AG04449 (cell line): ENCODE measurements around the gene APCDD1L.

DNA sequence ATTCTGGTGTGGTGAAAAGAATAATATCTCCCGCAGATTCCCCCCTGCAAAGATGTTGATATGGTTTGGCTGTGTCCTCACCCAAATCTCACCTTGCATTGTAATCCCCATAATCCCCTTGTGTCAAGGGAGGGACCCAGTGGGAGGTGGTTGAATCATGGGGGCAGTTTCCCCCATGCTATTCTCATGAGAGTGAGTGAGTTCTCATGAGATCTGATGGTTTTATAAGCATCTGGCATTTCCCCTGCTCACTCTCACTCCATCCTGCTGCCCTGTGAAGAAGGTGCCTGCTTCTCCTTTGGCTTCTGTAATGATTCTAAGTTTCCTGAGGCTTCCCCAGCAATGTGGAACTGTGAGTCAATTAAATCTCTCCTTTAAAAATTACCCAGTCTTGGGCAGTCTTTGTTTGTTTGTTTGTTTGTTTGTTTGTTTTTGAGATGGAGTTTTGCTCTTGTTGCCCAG is 58.8 kb upstream of the PMEPA1 start:
- RRBS, result no CpG with 5 or more reads among the region's 1 CpG

- RRBS, result no CpG with 5 or more reads among the region's 6 CpGs
These were observed 200.1 kb upstream of the C20orf85 start for GRCh38 chr20:57950752-57950951.

GRCh38 chr20:57996457-57996739 is 154.3 kb upstream of the C20orf85 start:
- RRBS, result no CpG with 5 or more reads among the region's 3 CpGs

DNA sequence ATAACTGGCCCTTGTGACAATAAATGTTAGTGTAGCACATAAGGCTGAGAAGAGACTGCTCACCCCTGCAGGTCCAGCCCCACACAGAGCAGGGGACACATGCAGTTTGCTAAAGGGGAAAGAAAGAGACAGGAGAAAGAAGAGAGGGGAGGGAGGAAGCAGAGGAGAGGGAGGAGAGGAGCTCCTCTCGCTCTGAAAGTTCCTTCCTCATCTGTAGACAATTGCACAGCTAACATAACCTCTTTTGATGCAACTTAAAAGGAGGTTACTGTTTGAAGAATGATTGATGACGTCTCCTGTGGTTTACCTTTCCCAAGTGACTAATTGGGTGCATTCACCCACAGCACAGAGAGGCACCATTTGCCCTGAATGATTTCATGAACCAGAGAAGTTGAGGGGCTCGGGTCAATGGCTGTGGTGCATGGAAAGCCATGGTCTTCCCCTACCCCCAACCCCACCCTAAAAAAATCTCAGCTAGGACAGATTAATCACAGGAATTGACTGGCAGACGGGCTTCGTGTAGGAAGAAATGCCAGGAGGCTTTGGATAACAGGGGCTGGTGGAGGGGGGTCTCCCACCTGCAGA is 136.1 kb upstream of the C20orf85 start:
- RRBS, result no CpG with 5 or more reads among the region's 5 CpGs

DNA sequence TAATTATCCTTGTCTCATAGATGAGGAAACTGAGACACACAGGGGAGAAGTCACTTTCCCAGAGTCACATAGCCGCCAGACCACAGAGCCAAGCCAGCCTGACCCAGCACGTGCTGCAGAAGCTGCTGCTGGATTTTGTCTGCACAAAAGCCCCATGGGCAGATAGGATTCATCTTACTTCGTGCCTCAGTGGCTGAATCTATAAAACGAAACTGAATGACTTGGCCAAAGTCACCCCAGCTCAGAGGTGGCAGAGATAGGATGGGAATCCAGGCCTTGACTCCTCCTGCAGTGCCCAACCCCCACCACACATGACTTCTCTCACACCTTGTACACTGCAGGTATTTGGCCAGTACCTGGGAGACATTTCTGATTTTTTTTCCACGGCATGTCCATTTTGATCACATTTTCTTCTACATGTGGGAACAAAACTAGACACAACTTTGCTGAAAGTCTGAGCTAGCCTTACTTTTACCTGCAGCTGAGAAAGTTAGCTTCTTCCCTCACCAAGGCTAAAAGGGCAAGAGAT is 104.4 kb upstream of the C20orf85 start:
- RRBS, result no CpG with 5 or more reads among the region's 5 CpGs

- RRBS, result no CpG with 5 or more reads among the region's 4 CpGs
These were observed 53.0 kb upstream of the C20orf85 start for GRCh38 chr20:58097716-58098112.

- RRBS, result no CpG with 5 or more reads among the region's 13 CpGs
These were observed 10.1 kb downstream of the C20orf85 start for GRCh38 chr20:58160687-58161265.

DNA sequence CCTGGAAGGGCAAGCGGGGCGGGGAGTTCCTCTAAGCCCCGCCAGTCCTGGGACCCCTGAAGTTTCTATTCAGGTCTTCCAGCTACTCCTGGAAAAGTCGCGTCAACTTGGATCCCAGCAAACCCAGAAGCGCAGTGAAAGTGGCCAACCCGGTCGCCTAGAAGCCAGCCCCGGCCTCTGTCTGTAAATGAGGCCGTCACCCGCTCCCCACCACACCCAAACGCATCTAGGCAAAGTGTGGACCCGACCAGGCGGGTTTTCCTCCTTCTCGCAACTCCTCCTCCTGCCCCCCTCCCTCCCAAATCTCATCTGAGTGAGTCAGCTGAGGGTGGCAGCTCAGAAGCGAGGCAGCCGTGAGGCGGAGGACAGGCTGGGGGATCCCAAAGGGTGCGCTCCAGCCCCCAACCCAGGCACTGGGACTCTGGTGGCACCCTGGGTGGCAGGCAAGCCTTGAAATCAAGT is at the start of gene APCDD1L:
TSS of gene APCDD1L (minus strand) at position 239 of the 462 bp plus-strand sequence.
- RRBS, result no CpG with 5 or more reads among the region's 19 CpGs

DNA sequence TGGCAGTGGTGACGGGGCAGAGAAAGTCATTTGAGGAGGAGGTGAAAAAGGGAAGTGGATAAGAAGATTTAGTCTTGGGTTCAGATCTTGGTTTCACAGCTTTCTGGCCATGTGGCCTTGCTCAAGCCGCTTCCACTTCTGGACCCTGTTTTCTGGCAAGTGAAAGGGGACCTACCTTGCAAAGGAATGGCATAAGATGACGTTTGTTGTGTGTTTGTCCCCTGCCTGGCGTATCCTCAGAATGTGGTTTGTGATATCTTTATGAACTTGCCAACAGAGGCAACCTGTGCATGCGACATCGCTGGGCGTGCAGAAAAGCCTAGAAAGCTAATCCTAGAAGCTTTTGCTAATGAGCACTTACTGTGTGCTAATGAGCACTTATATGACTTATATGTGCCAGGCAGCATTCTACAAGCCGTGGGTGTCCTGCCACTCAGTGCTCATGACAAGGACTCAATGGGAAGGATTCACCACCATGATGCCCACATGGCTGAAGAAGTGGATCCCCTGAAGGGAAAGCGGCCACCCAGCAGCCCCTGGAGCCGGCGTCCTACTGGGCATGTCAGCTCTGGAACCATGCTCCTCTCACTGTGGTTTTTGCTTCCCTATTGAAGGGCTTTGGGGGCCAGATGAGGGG is 23.6 kb upstream of the STX16 start:
- RRBS, result no CpG with 5 or more reads among the region's 11 CpGs

- RRBS, result no CpG with 5 or more reads among the region's 38 CpGs
These were observed 919 bp downstream of the STX16 start for GRCh38 chr20:58651764-58652640.

- RRBS, result 5% methylated on average over 32 of the region's 70 CpGs
These were observed 612 bp downstream of the NPEPL1 start for GRCh38 chr20:58693012-58693812.

DNA sequence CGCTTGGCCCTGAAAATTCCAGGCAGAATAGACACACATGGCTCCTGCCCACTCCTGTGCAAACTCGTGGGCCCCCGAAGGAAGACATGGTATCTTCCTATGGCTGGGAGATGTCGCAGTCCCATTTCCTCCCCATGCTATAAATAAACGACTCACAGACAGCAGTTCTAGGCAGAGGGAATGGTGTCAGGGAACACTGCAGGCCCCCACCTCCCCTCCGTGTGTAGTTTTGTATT is 29.6 kb downstream of the NPEPL1 start:
- RRBS, result no CpG with 5 or more reads among the region's 6 CpGs

DNA sequence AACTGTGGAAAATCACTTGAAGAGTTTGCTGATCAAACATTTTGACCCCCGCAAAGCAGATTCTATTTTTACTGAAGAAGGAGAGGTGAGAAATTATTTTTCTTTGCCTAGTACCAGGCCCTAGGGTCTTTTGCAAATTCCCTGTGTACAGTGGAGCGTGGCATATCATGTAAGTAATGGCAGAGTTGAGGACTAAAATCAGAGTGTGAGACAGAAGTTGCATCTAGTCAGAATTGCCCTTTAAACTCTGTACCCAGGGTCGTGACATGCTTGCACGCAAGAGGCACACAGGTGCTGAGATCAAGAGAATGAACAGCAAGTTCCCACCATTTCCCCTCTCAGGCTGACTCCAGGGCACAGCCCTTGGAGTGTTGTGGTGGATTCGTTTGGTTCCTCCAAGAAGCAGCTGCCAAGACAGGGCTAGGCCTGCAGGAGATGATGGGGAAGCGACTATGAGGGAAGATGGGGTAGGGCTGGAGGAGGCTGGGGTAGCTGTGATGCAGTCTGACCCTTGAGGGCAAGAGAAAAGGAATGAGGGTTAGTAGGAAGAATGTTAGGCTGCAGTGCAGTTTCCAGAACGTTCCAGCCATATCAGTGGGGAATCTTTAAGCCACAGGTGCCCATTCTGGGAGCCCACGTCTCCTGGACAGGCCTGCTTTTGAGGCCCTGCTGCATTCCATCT is 6.8 kb downstream of the NELFCD start:
- RRBS, result no CpG with 5 or more reads among the region's 8 CpGs

DNA sequence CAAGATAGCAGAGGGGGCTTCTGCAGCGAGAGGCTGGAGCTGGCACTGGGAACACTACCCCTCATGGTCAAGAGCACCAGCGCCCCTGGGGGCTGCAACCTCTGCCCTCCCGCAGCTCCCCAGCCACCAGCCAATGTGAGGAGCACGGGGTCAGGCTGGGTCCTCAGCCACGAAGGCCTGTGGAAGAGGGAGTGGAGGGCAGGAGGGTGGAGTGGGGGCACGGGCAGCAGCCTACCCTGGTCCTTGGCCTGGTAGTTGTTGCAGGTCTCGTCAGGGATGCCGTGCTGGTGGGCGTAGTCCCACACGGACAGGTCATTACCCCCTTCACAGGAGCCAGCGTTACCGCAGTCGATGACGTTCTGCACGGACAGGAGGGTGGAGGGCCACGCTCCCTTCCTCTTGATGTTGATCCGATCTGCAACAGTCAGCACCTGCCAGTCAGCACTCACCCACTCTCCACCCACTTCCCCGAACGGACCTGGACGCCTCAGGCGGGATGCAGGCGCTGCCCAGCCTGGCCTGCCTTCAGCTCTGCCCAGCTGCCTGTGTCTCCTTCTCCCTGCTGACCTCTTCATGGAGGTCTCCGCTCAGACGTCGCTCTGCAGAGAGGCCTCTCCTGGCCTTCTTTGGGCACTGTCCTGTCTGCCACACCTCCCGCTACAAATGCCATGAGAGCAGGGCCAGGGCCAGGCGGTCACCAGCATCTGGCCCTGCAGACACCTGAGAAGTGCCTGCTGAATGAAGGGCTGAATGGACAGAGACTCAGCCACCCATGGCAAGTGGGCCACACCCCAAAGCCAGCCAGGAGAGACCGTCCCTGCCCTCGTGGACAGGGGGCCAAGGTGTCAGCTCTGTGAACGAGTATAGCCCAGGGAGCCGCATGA is 5.6 kb downstream of the CTSZ start:
- RRBS, result no CpG with 5 or more reads among the region's 31 CpGs

DNA sequence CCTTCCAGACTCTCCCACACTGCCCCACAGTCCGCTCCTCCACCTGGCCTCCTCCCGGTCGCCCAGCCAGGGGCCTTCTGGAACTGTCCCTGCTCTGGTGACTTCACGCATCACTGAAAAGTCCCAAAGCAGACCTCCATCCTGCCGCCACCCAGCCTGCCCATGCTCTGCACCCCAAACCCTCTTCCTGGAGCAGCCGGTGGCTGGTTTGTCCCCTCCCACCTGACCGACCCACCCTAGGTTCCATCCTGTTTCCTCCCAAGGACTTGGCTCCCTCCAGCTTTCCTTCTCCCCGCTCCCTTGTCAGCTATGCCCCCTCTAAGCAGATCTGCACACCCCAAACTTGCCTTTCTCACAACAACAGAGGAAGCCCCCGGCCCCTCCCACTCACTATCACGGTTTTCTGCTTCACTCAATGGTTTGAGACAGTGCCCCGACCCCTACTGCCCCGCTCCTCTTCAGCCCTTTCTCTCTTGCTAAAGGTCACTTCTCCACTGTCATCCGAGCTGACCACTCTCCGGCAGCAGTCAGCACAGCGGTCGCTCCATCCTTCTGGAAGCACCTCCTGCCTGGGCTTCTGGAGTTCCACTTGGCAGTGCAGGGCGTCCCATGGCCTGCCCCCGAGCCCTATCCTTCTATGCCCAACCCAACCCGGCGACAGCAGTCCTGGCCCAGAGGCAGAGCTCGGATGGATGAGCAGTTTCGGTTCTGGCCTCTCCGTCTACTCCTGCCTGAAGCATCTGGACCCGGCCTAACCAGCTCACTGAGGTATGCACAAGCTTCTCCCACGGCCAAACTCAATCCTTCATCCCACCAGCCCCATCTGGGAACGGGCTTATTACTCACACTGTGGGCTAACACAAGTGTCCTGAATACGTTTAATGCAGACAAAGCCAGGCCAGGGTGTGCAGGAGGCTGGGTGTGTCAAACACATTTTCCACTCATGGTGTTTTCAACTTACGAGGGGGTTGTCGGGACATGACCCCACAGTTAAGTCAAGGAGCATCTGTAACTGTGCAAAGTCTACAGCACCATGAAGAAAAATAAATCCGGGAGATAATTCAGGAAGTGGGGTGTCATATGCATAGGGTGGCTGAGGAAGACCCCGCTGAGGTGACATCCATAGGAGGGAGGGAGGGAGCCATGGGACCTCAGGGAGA is 4.1 kb downstream of the CTSZ start:
- RRBS, result 76% methylated on average over 5 of the region's 31 CpGs

- RRBS, result 90% methylated on average over 2 of the region's 7 CpGs
These were observed 3.4 kb upstream of the CTSZ start for GRCh38 chr20:59010289-59010929.

- RRBS, result no CpG with 5 or more reads among the region's 13 CpGs
These were observed 3.4 kb downstream of the TUBB1 start for GRCh38 chr20:59022705-59023014.

- RRBS, result no CpG with 5 or more reads among the region's 9 CpGs
These were observed 5.4 kb upstream of the PRELID3B start for GRCh38 chr20:59047601-59048758.

DNA sequence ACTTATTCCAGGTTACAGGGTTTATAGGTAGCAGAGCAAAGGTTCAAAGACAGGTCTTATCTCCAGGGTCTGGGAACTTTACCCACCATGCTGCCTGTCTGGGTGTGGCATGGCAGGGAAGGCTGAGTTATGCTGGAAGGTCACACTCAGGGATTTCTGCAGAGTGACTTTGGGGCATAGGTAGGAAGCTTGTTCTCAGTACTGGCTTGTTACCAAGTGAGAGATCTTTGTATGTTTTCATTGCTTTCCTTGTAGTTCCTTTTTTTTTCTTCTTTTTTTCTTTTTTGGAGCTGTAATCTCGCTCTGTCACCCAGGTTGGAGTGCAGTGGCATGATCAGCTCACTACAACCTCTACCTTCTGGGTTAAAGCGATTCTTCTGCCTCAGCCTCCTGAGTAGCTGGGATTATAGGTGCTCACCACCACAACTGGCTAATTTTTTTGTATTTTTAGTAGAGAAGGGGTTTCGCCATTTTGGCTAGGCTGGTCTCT is 1.9 kb downstream of the ZNF831 start:
- RRBS, result no CpG with 5 or more reads among the region's 3 CpGs

DNA sequence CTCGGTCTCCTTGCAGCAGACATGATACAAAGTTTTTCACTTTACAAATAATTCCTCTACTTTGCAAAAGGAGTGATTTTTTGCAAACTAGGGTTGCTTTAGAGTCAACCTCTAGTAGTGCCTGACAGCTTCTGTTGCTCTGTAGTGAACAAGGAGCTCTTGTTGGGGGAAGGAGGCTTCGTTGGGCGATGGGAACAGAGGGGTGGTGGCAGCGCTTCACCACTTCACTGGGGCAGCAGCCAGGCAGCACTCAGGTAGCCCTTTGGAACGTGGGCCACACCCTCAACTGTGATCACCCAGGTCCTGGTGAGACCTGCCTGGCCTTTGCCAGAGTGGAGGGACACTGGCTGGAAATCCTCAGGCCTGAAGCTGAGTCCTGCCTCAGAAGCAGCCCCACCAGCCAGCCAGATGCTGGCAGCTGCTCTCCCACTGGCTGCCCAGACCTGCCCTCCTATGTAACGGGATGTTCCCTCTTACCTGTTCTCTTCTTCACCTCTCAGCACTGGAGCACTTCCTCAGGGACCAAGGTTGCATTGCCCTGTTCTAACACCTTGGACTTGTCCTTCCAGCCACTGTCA is 10.4 kb upstream of the EDN3 start:
- RRBS, result no CpG with 5 or more reads among the region's 6 CpGs